Helper T cell (primary cell): ENCODE measurements around a stretch of chr7.

- PRO-cap, 2 experiments: no peak in any of the 2 experiments
Observed at GRCh38 chr7:100865545-100865901, 1.7 kb upstream of the TRIP6 start.

DNA sequence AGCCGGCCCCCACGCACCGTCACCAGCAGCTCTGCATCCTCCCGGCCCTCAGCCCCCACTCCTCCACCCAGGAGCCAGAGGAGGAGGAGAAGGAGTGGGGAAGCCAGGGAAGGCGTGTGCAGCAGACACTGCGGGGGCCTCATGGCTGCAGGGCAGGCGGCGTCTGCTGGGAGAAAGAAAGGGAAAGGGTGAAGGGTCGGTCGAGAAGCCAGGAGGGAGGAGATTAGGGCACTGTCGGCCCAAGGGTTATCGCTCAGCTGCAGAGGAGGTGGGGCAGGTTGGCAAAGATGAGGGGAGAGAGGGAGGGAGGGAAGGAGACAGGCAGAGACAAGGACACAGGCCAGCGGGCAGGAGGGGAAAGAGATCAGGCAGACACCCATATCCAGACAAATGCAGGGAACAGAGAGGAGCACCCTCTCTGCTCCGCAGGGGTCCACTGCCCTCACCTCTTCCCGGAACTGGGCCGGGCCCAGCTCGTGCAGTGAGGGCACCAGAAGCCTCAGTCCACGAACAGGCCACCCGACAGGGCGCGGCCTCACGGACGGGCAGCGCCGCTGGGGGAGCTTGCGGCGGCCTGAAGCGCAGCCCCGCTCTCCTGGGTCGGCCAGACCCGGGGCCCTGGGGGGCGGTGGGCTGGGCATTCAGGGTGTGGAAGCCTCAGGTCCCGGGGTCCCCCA is 1.5 kb downstream of the ACHE start:
- PRO-cap, 2 experiments: no peak in any of the 2 experiments

DNA sequence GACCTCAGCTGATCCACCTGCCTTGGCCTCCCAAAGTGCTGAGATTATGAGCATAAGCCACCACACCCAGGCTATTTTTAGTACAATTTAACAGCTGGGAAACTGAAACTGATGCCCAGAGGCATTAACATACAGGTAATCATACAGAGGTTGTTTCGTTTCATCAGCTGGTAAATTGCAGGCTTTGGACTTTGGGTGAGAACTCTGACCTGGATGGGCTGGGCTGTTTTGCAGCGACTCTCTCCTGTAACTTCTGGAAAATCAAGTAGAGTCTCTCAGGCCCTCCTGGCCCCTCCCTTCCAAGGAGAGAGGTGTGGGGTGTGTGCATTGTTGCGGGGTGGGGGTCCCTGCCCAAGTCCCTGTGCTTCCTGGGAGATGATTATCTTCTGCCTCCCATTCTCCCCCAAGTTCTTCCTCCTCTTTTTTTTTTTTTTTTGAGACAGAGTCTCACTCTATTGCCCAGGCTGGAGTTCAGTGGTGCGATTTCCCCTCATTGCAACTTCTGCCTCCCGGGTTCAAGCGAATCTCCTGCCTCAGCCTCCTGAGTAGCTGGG is 6.4 kb upstream of the ACHE start:
- PRO-cap, 2 experiments: no peak in any of the 2 experiments

- PRO-cap, 2 experiments: no peak in any of the 2 experiments
Observed at GRCh38 chr7:100952550-100953499, 3.5 kb downstream of the MUC3A start.

- PRO-cap, 2 experiments: no peak in any of the 2 experiments
Observed at GRCh38 chr7:101095355-101095938, 10.2 kb downstream of the TRIM56 start.

GRCh38 chr7:101121704-101122488 is 5.0 kb upstream of the SERPINE1 start:
- PRO-cap, 2 experiments: no peak in any of the 2 experiments

- PRO-cap, 2 experiments: no peak in any of the 2 experiments
Observed at GRCh38 chr7:101124296-101125171, 2.4 kb upstream of the SERPINE1 start.

- PRO-cap, 2 experiments: no peak in any of the 2 experiments
Observed at GRCh38 chr7:101128130-101128849, 1.4 kb downstream of the SERPINE1 start.

GRCh38 chr7:101200380-101200785 is 453 bp downstream of the MOGAT3 start:
- PRO-cap, 2 experiments: no peak in any of the 2 experiments

- PRO-cap, 2 experiments: no peak in any of the 2 experiments
Observed at GRCh38 chr7:101236178-101236882, 1.3 kb downstream of the CLDN15 start.

DNA sequence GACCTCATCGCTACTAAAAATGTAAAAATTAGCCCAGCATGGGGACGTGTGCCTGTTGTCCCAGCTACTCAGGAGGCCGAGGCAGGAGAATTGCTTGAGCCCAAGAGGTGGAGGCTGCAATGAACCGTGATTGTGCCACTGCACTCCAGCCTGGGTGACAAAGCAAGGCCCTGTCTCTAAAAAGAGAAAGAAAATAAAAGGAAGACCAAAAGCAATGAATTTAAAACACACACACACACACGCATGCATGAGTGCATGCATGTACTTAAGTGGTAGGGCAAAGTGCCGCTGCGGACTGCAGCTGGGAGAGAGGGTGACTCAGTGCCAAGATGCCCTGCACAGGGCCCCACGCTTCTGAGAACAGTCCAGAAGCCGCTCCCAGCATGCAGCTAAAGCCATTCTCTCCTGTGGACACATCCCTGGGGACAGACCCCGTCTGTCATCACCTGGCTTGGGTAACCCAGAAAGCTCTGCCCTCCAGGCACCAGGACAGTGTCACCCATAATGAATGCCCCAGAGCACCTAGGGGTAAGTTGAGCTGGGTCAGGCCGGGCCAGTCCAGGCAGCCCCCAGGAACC is 60.9 kb upstream of the MYL10 start:
- PRO-cap, 2 experiments: no peak in any of the 2 experiments

DNA sequence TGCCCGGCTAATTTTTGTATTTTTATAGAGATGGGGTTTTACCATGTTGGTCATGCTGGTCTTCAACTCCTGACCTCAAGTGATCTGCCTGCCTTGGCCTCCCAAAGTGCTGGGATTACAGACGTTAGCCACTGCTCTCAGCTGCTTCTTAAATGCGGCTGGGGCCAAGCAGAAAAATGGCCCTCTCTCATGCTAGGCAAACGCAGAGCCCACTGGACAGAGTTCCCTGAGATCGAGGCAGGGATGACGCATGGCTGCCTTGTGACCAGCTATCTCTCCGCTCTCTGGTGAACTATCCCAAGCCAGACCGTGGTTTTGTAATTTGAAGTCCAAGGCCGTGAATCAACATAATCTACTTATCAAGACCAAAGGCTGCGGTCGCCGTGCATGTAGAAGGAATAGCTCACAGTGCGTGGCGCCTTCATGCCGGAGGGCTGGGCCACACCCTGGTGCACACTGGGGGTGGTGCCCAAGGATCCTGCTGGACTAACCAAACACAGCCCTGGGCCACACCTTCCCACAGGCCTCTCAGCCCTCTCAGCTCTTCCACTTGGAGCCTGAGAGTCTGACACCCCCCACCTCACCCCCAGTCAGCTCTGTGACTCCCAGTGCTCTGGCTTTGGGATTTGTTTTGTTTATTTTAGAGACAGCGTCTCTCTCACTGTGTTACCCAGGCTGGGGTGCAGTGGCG is 88.1 kb upstream of the CUX1 start:
- PRO-cap, 2 experiments: no peak in any of the 2 experiments

GRCh38 chr7:101754449-101755318 is 62.7 kb upstream of the CUX1 start:
- PRO-cap, 2 experiments: no peak in any of the 2 experiments

GRCh38 chr7:101779103-101779556 is 38.3 kb upstream of the CUX1 start:
- PRO-cap, 2 experiments: no peak in any of the 2 experiments

- PRO-cap, 2 experiments: no peak in any of the 2 experiments
Observed at GRCh38 chr7:101869998-101871060, 52.9 kb downstream of the CUX1 start.

- PRO-cap, 2 experiments: no peak in any of the 2 experiments
Observed at GRCh38 chr7:101875310-101875758, 57.9 kb downstream of the CUX1 start.

GRCh38 chr7:101912701-101912900 is 95.2 kb downstream of the CUX1 start:
- PRO-cap, 2 experiments: no peak in any of the 2 experiments

DNA sequence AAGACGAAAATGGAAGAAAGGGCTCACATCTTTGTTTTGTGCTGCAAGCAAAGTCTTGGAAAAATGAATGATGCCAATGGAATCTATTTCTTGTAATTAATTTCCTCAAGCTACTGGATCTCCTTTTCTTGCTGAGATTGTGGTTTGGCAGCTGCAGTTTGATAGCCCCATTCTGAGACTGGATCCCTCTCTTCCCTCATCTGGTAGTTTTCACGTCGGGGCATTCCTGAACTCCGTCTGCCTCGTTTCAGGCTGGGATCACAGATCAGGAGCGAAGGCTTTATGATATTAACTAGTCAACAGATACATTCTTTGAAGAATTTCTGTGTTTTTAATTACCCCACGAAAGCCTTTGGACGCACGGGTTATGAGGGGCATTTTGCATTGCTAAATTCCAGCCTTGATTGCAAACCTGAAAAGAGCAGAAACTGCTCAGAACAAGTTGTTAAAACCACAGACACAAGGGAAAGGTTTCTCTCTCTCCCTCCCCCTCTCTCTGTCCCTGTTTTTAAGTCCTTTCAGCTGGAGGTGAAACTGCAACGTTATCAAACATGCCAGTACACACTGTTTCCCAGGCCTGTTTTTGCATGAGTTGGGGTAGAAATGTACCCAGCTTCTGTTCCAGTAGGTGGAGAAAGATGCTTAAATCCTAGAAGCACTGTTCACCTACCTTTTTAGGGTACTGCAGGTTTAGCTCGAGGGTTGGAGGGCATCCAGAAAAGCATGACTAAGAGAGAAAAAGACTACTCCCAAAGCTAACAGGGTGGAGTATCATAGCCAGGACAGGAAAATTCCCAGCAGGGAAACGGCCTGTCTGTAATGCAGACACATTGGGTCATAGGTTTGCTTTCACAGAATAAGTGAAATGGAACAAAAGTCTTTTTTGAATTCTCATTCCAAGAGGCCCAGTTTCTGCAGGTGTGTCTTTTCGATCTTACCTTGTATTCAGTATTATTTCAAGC is 124.3 kb downstream of the CUX1 start:
- PRO-cap, 2 experiments: no peak in any of the 2 experiments

- PRO-cap, 2 experiments: no peak in any of the 2 experiments
Observed at GRCh38 chr7:102175098-102175954, 111.3 kb upstream of the SH2B2 start.

GRCh38 chr7:102287323-102288025 is 806 bp downstream of the SH2B2 start:
- PRO-cap, 2 experiments: peak in 1 of 2 experiments; most common minus-strand start chr7:102287924 (in 1)